ENCODE measurements around a stretch of chr1.

DNA sequence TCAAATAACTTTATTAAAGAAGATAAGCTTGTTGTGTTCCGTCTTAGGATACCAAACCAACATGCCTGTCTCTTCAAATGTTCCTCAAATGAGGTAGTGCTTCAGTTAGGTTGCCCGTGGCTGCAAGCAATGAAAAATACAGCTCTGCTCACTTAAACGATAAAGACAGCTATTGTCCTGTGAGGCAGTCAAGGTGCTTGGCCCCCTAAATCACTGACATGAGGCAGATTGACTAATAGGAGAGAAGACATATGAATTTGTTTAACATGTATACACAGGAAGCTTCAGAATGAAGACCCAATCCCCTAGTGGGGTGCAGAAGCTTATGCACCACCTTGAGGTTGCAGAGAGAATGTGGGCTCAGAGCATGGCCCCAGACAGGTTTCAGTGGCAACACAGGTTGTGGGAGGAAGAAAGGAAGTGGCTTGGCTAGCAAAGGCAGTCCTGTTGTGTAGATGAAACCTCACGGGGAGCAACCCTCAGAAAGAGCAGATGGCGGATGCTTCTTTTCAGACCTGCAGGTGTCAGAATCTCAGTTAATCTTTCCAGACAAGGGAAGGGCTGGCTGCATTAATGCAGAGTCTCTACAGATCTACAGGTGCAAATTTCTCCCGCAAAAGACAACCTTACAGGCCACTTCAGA, 37.0 kb upstream of the PARP1 start:
- PRO-cap: no peak

DNA sequence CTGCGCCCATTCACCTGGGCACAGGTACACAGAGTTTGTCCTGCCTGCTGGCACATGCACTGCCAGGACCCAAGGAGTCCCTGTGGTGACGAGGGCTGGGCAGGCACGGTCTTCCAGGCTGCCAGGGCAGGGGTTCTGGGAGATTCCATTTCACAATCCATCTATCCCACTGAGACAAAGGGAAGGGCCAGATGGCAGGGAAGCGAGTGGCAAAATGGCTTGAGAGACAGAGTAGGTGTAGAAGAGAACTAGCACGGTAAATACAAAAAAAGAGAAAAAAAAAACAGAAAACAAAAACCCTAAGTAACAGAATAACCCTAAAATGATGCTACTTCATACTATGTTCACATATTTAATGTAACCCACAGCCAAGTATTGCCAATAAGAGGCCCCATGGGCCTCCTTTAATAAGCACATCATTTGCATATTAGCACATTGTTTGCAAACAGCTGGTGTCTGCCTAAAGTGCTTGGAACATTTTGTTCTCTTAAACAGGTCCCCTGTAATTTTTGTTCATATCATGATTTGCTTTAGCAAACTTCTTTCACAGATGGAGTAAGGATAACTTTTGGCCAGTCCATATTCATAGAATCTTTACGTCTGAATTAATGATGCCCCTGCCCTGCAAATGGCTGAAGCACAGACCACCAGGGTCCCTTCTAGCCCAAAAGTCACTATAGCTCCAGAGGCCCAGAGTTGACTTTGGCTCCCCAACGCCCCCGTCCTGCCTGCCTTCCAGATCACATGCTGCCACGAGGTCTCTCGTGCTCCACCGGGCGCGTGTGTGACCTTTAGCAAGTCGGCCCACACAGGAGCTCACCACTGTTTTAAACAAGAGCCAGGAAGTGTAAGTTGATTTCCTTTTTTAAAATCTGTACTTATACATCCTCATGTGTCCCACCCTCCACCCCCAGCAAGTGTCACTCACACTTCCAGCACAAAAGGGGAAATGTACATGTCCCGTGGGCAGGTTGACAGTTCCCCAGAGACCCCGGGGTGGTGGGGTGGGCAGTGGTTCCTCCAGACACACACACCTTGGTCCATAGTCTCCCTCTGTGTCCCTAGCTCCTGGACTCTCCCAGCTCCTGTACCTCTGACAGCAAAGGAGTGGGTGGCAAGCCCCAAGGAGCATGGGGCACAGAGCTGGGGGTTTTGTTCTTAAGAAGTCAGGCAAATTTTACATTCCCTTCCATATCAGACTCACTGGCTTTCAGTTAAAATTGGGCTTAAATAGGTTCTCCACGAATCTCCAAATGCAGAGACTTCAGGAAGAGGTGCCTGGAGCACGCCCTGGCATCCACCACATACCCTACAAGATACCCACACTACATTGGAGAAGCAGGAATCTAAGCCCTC, 84.2 kb downstream of the STUM start:
- PRO-cap: no peak

DNA sequence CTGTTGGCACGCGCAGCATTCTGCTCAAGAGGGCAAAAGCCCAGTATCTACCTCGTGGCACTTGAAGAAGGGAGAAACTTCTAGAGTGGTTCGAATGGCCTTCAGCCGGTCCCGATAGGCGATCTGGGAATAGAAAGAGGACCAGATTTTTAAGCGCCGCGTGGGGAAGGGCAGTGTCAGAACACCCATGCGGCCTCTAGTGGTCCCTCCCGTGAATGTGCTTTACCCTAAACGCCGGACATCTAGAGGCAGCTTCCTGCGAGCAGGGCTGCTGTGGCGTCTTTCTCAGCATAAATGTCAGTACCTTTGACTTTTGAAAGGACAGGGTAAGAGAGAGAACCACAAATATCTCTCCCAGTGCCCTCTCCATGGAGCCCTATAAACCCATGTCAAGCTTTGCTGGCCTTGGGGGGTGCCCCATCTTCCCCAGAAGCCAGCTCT, 89.1 kb downstream of the STUM start:
- PRO-cap: no peak

DNA sequence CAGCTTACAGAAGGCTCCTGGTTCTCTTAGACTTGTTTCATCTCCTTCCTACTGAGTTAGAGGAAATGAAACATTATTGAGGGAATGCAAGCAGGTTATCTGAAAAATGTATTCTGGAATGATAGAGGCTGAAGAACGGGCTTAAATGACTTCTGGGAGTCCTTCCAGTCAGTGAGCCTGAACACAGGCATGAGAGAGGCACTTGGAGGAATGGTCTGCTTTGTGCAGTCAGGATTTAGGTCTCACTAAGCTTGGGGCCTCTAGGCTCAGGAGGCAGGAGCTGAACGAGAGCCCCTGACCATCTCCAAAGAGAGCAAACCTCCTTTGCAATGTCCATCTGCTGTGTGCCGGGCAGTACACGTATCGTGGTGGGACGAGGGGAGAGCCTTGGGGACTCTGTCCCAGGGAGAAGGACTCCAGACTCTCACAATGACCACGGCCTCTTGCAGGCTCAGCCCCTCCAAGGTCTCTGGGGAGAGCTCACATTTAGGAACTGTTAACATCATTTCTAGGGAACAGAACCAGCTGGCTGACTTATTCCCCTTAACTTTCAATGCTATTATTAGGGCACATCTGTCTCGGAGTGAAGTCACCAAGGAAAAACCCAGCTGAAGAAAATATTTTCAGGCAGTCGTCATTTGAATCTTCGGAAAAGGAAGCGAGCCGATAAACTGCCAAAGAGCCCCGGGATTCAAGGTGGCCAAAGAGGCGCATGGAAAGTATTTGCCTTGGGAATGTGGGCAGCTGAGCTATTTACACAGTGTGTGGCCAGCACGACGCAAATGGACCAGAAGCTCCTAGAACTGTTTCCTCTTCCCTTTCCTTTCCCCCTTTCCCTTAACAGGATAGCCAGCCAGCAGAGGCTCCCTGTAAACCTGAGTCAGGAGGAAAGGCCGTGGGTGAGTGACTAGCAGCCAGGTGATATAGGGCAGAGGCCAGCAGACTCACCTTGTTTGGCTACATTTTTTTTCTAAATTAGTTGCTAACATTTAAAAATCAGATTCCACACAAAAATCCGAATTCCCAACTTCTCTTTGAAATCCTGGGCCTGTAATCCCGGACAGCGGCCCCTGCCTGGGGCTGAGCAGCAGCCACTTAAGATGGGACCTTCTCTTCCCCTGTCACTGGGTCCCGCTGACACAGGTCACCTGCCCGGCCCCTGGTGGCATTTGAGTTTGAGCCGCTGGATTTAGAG, 74.6 kb downstream of the ITPKB start:
- PRO-cap: unidirectional peak, minus-strand start at position 471 of the sequence

DNA sequence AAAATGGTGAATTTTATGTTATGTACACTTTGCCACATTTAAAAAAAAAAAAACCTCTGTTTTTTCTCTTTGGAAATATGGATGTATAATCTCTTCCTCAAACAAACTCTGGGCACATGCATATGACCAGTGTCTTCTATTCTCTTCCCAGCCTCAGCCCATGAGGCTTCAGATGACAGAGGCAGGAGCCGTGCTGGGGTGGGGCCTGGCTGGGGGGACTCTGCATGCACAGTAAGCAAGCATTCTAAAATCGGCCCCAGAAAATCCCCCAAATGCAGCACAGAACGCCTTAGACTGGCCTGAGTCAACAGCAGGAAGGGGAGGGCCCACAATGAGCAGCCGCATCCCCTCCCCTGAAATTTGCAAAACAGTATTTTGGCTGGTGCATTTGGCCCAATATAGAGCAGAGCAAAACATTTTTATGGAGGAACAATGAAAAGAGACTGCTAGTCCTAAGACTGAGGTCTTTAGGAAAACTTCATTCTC, 47.8 kb downstream of the ITPKB start:
- PRO-cap: no peak

- PRO-cap: no peak
Measured at GRCh38 chr1:226703870-226704189, 35.3 kb downstream of the ITPKB start.

DNA sequence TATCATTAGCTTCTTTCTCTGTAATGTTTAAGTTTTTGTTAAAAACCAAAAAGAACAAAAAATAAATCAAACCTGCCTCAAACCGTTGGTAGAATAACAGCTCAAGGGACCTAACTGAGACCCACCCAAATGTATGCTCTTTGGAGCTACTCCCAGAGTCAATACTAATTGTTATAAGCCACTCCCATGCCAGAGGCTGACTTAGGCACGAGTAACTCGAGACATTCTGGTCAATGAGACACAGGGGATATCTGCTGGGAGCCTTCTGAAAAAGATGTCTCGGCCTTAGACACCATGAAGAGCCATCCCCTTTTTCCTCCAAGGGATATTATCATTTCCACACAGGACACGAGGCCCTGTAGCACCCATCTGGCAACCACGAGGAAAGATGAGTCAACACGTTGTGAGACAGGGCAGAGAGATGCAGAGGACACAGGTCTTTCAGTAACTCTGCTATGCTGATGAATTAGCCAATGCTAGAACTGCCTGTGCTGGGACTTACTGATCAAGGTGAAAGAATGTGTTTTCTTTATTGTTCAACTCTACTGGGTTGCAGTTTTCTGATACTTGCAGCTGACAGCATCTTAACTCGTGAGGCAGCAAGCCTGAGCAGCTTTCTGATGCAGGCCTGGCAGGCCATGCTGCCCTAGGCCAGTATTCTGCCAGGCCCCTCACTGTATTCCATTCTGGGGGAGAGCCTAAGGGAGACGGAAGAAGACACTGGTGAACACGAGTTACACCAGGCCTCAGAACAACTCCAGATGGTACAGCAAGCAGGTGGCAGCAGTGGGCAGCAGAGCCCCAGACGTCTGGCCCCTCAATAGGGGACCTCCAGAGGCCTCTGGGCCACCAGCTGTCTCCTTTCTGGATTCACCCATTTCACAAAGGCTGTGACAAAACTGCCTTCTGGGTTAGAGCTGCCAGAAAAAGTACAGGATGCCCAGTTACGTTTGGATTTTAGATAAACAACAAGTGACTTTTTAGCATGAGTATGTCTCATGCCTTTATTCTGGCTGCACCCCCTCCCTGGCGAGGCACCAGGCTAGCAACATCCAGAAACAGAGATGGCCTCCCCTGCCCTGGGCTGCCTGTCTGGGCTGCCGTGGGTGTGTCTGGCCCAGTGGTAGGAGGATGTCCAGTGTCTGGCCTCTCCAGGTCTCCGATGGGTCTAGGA, 30.4 kb downstream of the ITPKB start:
- PRO-cap: no peak

DNA sequence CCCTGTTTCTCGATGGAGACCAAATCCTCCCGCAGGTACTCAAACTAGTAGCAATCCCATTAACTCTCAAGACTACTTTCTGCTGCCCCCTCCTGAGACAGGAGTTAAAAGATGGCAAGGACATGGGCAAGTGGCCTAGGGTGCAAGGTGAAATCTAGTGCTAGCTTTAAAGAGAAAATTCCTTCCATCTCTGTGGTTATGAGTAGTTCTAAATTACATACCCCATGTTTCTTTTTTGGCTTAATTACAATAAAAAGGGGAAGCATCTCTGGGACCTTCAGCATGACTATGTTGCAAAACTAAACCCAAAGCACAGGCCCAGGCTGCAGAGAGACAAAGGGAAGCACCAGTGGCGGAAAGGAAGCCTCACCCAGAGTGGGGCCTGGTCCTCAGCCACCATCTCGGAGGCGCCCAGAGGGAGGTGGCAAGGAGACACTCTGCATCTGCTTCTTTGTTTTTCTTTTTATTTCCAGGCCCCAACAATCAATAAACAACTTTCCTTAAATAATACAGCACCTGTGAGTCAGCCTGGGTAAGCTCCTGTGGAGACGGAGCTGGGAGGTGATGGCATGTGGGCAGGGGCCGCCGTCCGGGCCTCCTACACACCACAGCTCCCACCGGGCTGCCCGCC, 21.8 kb downstream of the ITPKB start:
- PRO-cap: no peak

DNA sequence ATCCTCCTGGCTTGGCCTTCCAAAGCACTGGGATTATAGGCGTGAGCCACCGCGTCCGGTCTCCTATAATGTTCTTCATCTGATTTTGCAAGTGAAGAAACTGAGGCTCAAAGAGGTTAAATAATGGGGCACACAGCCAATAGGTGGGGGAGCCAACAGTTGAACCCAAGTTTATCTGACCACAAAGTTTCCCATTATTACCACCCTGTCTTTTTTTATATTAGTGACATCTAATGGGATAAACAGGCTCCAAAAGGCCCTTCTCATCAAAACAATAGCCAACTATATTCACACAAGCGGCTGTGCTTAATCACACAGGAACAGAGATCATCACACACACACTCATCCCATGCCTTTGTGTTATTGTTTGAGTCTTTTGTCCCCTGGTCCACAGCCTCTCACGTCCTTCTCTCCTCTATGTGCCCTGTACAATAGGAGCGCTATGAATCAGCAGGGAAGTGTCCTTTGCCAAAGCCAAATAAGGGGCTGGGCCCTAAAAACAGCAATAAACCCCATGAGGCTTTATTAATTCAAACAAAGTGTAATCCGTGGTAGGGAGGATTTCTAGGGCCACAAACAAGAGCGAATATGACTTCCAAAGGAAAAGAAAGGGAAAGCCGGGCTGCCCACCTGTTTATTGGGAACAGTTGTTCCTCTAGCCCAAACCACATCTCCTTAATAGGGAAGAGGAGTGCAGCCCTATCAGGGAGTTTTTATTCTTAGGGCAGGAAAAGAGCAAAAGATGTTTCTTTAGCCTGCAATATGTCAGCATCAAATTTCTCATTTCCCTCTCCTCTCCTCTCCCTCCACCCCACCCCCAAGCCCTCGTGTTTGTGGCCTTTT, 45.0 kb upstream of the ITPKB start:
- PRO-cap: no peak

DNA sequence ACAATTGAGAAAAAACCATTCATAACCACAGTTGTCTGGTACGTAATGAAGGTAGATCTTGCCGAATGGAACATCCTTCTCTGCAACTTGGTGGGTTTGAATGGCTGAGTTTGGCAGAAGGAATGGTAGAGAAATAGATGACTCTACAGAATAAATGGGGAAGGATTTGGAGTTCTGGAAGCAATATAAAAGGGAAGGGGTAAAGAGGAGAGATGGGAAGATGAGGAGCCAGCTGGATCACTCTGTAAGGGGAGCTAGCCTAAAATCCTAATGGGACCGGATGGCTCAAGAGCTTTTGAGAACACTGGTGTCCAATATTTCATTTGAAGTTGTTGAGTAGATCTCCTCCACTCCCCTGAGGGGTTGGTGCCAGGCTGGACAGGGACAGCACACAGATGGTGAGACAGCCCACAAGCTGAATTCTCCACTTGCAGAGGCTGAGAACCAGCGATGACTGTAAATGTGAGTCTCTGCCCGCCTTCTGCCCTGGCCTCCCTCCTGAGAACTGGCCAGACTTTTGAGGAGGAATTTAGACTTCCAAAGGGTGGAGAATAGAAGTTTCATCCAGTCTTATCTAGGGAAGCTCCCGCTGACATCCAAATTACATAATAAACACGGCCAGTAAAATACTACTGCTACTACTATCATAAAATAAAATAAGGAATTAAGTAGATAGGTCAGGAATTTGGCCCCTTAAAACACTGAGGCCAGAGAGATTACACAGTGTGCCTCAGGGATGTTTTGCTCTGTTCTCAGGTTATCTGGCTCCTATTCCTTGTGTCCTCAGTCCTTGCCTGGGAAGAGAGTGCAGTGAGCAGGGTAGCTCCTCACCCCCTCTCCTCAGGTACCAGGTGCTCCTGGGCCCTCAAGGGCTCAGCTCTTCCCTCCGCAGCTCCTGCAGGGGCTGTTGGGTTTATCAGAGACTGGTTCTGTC, 20.5 kb upstream of the COQ8A start:
- PRO-cap: no peak

DNA sequence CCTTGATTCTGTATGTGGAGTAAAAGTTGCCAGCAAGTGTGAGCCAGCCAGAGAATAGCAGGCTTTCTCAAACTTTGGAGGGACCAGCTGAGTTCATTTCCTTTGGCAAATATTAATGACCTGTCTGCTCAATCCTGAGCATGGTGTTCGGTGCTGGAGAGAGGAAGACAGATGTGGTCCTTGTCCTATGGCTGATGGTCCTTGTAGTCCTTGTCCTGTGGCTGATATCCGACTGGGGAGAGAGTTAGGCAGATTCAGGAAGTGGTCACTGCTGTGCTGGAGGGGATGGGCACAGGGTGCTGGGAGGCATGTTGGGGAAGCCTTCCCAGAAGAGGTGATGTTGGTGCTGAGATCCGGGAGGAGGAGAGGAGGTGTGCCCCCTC, 14.5 kb downstream of the COQ8A start:
- PRO-cap: no peak

GRCh38 chr1:226972788-226973734, 33.0 kb downstream of the COQ8A start:
- PRO-cap: no peak

DNA sequence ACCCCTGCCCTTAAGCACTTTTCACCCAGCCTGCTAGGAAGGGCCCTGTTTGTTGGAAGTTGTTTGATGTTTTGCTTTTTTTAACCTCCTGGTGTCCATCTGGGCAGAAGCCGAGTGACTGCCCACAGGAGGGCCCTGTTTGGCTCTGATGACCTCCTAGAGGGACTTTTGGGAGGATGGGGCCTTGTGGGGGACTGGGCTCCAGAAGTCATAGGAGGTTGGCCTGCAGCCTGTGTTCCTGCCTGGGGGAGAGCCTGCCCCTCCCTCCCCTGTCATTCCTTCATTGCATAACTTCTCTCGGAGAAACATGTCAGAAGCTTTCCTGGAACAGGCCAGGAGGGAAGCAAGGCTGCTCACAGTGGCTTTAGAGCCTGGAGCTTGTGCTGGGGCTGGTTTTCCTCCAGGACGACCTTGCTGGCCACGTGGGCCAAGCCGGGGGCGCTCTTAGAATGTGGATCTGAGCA, 33.9 kb downstream of the COQ8A start:
- PRO-cap: no peak

- PRO-cap: no peak
Measured at GRCh38 chr1:226979264-226980181, 39.4 kb downstream of the COQ8A start.

GRCh38 chr1:227073545-227074550, 133.8 kb downstream of the COQ8A start:
- PRO-cap: no peak

DNA sequence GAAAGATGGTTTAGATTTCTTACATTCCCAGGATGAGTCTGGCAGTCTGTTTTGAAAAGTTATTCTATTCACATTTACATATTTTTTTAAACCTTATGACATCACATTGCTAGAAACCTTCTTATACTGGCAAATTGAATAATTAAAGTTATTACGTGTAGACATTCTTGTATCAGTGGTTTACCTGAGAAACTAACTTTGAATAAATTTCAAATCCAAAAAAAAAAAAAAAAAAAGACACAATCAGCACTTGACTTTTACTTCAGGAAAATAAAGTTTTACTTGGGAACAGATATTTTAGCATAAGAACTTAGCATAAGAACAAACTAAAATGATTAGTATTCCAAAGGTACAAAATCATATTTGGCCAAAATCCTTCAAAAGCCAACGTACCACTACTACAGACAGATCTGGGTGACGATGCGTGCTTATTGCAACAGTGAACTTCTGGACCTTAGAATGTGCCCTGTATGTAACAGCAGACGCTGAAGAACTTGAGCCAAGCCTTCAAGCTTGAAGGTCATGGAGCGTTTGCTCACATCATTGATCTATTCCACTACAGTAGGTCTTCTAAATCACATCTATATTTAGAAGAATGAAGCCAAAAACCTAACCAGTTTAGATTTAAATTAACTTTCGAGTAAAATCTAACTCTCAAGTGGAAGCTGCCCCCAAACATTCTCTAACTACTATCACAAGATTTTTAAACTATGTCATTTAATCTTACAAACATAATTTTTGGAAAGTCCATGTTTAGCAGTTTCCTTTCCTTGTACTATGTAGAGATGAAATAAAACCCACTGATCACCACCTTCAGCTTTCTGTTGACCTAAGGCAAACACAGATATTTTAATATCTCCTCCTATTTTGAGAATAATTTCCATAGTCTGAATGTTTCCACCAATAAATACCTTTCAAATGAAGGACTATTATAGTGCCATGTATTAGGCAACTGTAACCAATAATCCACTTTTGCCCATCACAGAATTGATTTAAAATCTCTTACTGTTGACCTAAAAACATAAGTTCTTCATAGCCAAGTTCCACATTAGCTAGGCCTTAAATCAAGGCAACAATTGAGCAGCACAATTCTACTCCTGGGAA, 2.2 kb downstream of the CDC42BPA start:
- PRO-cap: bidirectional peak, plus-strand start at position 510 of the sequence, minus-strand start at position 446 of the sequence

DNA sequence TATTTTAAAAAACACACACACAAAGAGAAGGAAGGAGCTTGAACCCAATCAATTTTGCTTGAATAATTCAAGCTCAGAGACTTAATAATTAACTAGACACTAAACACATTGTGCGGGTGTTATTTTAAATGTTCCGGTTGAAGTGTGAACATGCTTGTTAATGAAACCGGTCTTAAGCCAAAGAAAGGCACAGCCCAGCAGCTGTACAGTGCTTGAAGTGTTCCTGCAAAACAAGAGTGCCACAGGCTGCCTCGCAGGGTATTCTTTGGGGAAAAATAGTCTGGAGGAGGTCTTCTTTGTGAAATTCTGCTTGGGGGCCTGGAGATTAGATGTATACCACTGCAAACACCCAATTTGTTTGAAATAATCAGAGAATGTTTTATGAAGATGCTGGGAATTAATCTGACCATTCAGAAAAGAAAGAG, 2.2 kb upstream of the CDC42BPA start:
- PRO-cap: no peak

- PRO-cap: no peak
Measured at GRCh38 chr1:227439812-227440520, 121.7 kb upstream of the CDC42BPA start.

GRCh38 chr1:228001762-228002115, 5.1 kb upstream of the WNT3A start:
- PRO-cap: no peak

GRCh38 chr1:228097828-228098341, 5.2 kb downstream of the C1orf35 start:
- PRO-cap: no peak

All from duodenum (tissue), 1 donor.